Adrenal gland (tissue), 7 donors: ENCODE measurements around a stretch of chr10.

DNA sequence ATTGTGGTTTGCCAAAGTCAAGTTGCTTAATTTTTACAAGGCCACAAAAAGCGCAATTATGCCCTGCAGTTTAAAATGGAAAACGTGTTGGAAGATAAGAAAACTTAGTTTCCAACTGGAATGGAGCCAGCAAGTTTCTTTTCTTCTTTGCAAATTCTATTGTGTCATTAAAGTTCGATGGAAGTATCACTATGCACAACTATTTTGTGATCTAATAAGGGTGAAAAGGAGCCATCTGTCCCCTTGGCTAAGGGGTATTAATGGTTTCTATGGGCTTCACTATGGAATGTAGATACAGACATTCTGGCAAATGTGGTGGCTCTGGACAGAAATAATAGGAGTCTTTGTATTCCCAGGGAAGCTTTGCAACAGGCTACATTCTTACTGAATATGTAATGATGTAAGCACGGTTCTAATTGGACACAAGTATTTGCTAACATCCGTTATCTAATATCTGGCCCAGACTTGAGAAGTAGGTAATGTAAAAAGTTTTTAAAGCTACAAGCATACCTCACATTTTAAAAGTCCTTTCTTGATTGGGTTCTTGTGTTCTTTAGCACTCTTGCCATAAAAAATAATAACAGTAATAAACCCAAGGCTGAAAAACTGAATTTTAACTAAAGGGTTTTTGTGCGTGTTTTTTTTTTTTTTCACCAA is 3.2 kb downstream of the VIM start:
- PRO-cap, 3 experiments = peak in 1 of 3 experiments; most common plus-strand start position 32 of the sequence (in 1)
- RAMPAGE, long total RNA, 4 experiments = no peak in any of the 4 experiments
- RRBS = no CpG with 5 or more reads among the region's 6 CpGs

DNA sequence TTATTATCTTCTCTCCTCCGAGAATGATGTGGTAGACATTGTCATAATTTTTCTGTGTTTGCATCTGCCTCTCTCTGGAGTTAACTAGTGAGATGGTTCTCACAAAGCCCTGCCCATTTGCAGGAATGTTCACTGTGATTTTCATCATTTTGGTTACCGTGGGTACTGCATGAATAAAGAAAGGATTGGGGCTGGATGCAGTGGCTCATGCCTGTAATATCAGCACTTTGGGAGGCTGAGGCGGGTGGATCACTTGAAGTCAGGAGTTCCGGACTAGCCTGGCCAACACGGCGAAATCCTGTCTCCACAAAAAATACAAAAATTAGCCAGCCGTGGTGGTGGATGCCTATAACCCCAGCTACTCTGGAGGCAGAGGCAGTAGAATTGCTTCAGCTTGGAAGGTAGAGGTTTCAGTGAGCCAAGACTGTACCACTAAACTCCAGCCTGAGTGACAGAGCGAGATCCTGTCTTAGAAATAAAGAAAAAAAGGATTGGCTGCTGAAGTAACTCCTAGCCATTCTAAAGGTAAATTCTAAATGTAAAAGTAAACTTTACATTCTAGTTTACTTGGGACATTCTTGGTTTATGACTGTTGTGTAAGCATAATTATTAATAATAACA is 10.9 kb downstream of the VIM start:
- PRO-cap, 3 experiments = no peak in any of the 3 experiments
- RAMPAGE, long total RNA, 4 experiments = no peak in any of the 4 experiments
- RRBS = no CpG with 5 or more reads among the region's 8 CpGs

- PRO-cap, 3 experiments = no peak in any of the 3 experiments
- RAMPAGE, long total RNA, 4 experiments = no peak in any of the 4 experiments
- RRBS = no CpG with 5 or more reads among the region's 5 CpGs
These were observed 54.3 kb downstream of the MRC1 start for GRCh38 chr10:17863513-17863712.

DNA sequence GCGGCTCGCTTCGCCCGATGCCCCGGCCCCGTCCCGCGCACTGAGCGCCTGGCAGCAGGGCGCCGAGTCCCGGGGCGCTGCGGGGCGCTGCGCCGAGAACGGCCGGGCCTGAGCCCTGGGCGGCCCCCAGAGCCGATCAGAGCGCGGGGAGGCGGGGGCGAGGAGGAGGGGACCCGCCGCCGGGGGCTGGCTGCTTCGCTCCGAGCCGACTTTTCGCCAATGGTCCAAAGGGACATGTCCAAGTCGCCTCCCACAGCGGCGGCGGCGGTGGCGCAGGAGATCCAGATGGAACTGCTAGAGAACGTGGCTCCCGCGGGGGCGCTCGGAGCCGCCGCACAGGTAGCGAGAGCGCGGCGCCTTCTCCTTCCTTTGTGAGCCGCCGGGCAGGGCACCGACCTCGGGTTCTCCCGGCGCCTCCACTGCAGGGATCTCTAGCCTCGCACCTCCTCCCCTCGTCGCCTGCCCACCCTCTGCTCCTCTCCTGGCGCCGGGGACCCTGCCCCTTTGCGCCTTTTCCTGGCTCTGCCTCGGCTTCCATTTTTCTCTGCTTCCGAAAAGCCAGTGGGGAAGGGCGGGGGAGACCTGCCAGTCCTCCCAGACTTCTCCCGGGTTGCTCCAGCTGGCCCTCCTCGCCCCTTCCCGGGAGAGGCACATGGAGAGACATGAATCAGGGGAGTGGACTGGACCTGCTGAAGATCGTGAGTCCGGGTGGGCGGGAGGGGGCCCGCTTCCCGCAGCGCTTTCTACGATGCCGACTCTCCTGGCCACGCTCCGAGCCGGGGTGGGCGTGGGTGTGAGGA is 494 bp downstream of the CACNB2 start:
- PRO-cap, 3 experiments = peak in 2 of 3 experiments; most common plus-strand start position 297 of the sequence (in 1); most common minus-strand start position 100 of the sequence (in 1)
- RAMPAGE, long total RNA, 4 experiments = start-site peak on the plus strand in 2 of 4 experiments, centred at positions 246 to 260 of the sequence, 61 to 72 reads per replicate
- RRBS = 2% methylated on average over 38 of the region's 79 CpGs

GRCh38 chr10:18187690-18188084 is 47.5 kb downstream of the CACNB2 start:
- PRO-cap, 3 experiments = no peak in any of the 3 experiments
- RAMPAGE, long total RNA, 4 experiments = no peak in any of the 4 experiments
- RRBS = no CpG with 5 or more reads among the region's 7 CpGs

GRCh38 chr10:18240546-18241068 is 100.4 kb downstream of the CACNB2 start:
- PRO-cap, 3 experiments = peak in 1 of 3 experiments; most common minus-strand start chr10:18240834 (in 1)
- RAMPAGE, long total RNA, 4 experiments = no peak in any of the 4 experiments
- RRBS = no CpG with 5 or more reads among the region's 8 CpGs

DNA sequence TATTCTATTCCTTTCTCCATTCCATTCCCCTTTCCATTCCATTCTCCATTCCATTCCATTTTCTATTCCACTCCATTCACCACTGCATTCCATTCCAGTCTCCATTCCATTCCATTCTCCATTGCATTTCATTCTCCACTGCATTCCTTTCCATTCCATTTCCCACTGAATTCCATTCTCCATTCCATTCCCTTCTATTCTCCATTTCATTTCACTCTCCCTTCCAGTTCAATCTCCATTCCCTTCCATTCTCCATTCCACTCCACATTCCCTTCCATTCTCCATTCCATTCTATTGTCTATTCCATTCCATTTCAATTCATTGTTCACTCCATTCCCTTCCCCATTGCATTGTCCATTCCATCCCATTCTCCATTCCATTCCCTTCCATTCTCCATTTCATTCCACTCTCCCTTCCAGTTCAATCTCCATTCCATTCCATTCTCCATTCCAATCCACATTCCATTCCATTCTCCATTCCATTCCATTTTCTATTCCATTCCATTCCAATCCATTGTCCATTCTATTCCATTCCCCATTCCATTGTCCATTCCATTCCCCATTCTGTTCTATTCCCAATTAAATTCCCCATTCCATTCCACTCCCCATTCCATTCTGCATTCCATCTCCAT is 79.4 kb downstream of the NSUN6 start:
- PRO-cap, 3 experiments = no peak in any of the 3 experiments
- RAMPAGE, long total RNA, 4 experiments = no peak in any of the 4 experiments

DNA sequence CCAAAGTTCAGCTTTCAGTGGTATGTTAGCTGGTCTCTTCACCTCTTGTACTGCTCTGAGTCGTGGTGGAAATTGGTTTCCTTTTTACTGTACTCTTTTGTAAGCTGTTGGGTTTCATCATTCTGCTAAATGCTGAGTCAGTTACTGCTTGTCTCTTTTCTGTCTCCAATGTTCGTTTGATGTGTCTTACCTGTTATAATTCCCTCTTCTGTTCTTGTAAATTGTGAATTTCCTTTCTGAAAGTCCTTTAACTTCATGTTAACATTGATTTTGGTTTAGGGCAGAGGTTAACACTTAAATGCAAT is 64.0 kb upstream of the MALRD1 start:
- PRO-cap, 3 experiments = no peak in any of the 3 experiments
- RAMPAGE, long total RNA, 4 experiments = no peak in any of the 4 experiments
- RRBS = no CpG with 5 or more reads among the region's 2 CpGs

DNA sequence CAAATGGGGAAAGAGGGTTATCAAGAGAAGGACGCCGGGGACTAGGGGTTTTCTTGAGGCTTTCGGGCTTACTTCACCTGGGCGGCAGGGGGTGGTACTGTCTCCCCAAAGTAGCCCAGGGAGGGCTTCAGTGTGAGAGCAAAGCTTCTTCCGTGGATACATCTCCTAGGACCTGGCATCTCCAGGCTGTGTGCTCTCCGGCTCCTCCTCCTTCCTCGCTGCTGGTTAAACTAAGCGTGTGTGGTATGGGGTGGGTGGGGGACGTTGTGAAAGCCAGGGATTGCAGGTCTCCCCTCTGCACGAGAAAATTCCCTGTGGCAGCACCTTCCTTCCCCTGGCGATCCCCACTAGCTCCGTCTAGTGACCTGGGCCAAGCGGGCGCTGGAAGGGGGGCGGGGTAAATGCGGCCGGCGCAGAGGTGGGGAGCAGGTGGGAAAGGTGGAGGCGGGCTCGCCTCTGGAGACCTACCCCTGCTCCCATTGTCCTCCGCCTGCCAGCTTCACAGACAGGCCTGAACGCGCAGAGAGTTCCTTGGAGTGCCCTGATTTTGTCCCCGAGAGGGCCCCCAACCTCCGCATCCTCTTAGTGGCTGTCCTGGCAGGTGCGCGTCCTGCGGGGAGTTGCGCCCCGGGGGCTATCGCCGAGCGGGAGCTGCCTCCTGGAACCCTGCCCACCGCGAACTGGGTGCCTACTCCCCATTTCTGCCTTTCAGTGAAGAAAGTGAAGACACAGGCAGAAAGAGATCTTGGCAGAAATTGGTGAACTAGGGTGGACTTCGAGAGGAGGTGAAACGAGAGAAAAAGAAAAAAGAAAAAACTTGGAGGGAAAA is 1.3 kb downstream of the PLXDC2 start:
- PRO-cap, 3 experiments = peak in 3 of 3 experiments; most common plus-strand start position 257 of the sequence (in 1); most common minus-strand start position 217 of the sequence (in 1)
- RAMPAGE, long total RNA, 4 experiments = start-site peak on the minus strand in 1 of 4 experiments, centred at positions 230 to 333 of the sequence, 6 to 9 reads per replicate
- RRBS = no CpG with 5 or more reads among the region's 37 CpGs

- PRO-cap, 3 experiments = no peak in any of the 3 experiments
- RAMPAGE, long total RNA, 4 experiments = no peak in any of the 4 experiments
- RRBS = no CpG with 5 or more reads among the region's 1 CpG
These were observed 104.0 kb downstream of the PLXDC2 start for GRCh38 chr10:19920205-19920652.

GRCh38 chr10:19937990-19938834 is 122.0 kb downstream of the PLXDC2 start:
- PRO-cap, 3 experiments = no peak in any of the 3 experiments
- RAMPAGE, long total RNA, 4 experiments = no peak in any of the 4 experiments
- RRBS = no CpG with 5 or more reads among the region's 4 CpGs

DNA sequence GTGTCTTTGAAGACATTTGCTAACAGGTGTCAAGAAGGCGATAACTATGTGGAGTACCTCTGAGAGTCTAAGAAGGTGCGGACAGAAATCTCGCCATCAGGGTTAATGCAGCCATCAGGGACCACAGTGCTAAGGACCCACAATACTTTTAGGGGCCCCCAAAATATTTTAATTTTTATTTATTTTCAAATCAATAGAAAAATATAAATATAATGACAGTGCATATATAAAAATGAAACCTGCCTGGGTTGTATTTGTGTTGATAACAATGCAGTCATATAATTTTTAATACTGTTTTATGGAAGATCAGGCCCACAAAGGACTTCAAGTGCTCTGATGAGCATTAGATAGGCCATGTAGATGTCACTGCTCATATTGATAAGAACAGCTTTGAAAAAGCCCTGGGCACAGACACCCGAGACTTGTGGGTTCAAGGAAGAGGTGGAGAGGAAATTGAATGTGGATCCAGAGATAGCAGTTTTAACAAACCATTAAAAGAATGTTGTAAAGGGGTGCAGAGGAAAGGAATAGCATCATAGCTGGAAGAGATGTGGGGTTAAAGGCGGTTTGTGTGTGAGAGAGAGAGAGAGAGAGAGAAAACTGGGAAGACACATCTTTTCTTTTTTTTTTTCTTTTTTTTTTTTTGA is 286.9 kb downstream of the PLXDC2 start:
- PRO-cap, 3 experiments = no peak in any of the 3 experiments
- RAMPAGE, long total RNA, 4 experiments = no peak in any of the 4 experiments
- RRBS = no CpG with 5 or more reads among the region's 5 CpGs

DNA sequence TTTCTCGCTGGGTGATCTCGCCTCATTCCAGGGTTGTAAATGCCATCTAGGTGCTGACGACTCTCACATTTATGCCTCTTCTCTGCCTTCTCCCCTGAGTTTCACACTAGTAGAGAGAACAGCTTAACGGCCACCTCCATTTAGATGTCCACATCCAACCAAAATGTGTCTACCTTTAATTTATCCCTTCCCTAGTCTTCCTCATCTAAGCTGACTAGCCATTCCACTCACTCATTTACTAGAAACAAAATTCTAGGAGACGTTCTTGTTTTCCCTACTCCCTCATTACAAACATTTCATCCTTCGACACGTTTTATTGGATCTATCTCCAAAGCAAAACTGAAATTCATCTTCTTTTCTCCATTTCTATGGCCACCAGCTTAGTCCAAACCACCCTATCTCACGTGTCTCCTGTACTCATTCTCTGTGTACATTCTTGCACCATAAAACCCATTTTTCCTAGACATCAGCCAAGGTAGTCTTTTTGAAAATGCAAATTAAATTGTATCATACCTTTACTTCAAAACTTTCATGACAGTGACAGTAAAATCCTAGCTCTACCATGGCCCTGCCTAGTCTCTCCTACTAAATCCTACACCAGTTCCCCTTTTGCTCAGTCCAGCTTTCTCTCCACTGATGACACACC is 33.0 kb upstream of the NEBL start:
- PRO-cap, 3 experiments = no peak in any of the 3 experiments
- RAMPAGE, long total RNA, 4 experiments = no peak in any of the 4 experiments
- RRBS = no CpG with 5 or more reads among the region's 8 CpGs

- PRO-cap, 3 experiments = no peak in any of the 3 experiments
- RAMPAGE, long total RNA, 4 experiments = no peak in any of the 4 experiments
- RRBS = no CpG with 5 or more reads among the region's 7 CpGs
These were observed 98.8 kb upstream of the NEBL start for GRCh38 chr10:20995820-20996308.

DNA sequence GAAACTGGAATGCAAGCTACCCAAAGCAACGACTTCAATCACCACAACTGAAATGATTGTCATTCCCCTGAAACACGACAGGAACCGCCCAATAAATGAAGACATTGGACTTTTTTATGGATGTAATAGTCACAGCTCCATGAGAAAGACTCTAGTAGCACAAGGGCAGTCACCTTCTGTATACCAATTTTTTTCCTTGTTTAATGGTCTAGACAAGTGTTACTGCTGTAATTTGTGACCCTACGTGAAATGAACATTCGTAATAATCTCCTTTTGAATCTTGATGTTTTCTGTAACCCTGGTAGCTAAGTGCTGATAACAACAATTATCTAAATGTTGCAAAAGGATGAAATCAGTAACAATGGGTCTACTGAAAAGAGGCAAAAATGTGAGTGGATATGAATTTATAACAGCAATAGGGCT is 200.6 kb upstream of the NEBL start:
- PRO-cap, 3 experiments = no peak in any of the 3 experiments
- RAMPAGE, long total RNA, 4 experiments = no peak in any of the 4 experiments
- RRBS = no CpG with 5 or more reads among the region's 5 CpGs

DNA sequence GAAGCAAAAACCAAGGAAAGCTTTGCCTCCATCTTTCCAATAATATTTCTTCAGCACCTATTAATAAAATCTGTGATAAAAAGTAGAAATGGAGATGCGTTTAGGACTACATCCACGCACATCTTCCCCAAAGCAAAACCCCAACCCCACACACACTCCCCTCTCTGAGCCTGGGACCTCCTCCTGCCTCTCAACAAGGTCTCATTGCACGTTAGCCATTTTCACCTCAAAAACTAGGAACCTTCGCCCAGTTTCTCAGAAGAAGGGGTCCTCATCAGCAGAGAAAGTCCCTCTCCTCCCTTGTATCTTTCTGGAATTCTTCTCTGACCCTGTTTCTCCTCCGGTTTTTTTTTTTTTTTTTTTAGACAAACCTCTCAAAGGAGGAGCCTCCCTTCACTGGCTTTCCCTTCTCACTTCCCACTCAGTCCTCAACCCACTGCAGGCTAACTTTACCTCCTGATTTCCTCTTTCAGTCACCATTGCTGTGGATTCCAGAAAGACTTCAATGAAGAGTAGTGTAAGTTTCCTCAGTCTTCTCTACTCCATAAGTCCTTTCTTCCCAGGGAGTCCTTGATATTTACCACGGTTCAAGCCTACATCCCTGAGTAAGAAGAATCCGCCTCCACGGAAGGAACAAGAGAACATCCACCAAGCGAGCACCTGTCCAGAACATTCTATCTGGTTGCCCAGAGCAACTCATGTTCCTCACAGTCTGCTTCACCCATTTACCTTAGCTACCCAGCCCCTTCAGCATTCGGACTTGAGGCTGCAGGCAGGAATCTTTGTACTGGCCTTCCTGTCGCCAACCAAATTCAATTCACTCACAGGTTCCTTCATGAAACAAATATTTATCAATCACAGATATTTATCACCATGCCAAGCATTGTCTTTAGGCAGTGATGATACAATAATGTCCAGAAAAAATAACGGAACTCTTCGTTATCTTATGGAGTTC is 250.2 kb upstream of the NEBL start:
- PRO-cap, 3 experiments = peak in 2 of 3 experiments; most common minus-strand start position 354 of the sequence (in 1)
- RAMPAGE, long total RNA, 4 experiments = no peak in any of the 4 experiments
- RRBS = no CpG with 5 or more reads among the region's 13 CpGs

- PRO-cap, 3 experiments = peak in 2 of 3 experiments; most common plus-strand start chr10:21174297 (in 1); most common minus-strand start chr10:21174089 (in 1)
- RAMPAGE, long total RNA, 4 experiments = start-site peak on the minus strand in 1 of 4 experiments, at chr10:21173766-21173940 at its widest, 27 reads per replicate
- RRBS = 1% methylated on average over 72 of the region's 115 CpGs
These were observed 276.9 kb upstream of the NEBL start for GRCh38 chr10:21173758-21174742.

- PRO-cap, 3 experiments = peak in 3 of 3 experiments; most common plus-strand start chr10:21316025 (in 2); most common minus-strand start chr10:21315995 (in 1)
- RAMPAGE, long total RNA, 4 experiments = no peak in any of the 4 experiments
- RRBS = 5% methylated on average over 1 of the region's 4 CpGs
These were observed 209.5 kb downstream of the SKIDA1 start for GRCh38 chr10:21315912-21316404.

GRCh38 chr10:21336849-21337312 is 188.6 kb downstream of the SKIDA1 start:
- PRO-cap, 3 experiments = peak in 1 of 3 experiments; most common minus-strand start chr10:21337038 (in 1)
- RAMPAGE, long total RNA, 4 experiments = no peak in any of the 4 experiments
- RRBS = no CpG with 5 or more reads among the region's 6 CpGs

- PRO-cap, 3 experiments = peak in 1 of 3 experiments; most common plus-strand start chr10:21369184 (in 1)
- RAMPAGE, long total RNA, 4 experiments = no peak in any of the 4 experiments
- RRBS = no CpG with 5 or more reads among the region's 8 CpGs
These were observed 156.5 kb downstream of the SKIDA1 start for GRCh38 chr10:21368808-21369462.